ENCODE measurements around a stretch of chr5.

DNA sequence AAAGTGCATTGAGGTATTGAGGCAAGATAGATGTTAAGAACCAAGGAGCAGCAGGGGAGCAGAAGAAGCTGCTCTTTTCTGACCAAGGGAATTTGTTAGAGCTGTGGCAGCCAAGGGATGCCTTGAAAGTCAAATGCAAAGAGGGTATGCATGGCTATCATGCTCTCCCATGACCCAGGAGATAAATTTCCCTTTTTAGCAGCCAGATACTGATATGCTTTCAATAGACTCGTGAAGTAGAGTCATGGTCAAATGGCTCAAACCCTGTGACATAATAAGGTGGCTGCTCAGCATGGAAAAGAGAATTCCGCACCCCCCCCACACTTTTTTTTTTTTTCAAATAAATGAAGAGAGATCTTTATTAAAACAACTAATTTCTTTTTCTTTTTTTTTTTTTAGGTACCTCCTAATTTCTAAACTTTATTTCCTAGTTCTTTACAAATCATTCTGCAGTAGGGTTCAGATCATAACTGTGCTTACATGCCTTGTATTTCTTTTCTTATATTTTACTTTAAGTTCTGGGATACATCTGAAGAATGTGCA, 180.9 kb upstream of the ACTBL2 start:
- PRO-cap: no peak

GRCh38 chr5:57692964-57693513, 210.4 kb upstream of the ACTBL2 start:
- PRO-cap: no peak

GRCh38 chr5:58088865-58089497, 370.9 kb downstream of the PLK2 start:
- PRO-cap: no peak

GRCh38 chr5:58273505-58274097, 186.3 kb downstream of the PLK2 start:
- PRO-cap: no peak

DNA sequence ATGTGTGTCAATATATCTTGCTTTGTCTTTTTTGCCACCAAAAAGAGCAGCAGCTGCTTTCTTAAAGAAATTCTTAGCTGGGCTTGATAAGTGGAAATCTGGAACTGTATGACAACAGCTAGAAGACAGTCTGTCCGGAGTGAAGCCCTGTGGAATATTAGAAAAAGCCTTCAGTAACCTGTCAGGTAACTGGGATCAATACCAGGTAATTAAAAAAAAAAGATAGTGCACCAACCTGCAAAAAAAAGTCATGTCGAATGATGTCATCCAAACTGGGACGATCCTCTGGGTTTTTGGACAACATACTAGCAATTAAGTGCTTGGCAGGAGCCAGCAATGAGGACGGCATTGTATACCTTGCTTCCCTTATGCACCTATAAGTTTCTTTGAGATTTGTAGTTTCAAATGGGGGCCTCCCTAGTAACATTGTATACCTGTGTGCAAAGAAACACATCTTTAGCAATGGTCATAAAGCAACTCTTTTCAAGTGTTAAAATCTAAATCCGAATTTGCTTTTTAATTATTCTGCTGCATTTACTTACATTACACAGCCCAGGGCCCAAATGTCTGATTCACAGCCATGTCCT, 2.8 kb downstream of the PLK2 start:
- PRO-cap: no peak

- PRO-cap: no peak
Observed at GRCh38 chr5:58458556-58459350, 1.1 kb downstream of the PLK2 start.

GRCh38 chr5:58922312-58923209, 339.7 kb downstream of the RAB3C start:
- PRO-cap: unidirectional peak, minus-strand start at chr5:58922464

- PRO-cap: no peak
Observed at GRCh38 chr5:59022081-59022969, 439.4 kb downstream of the RAB3C start.

DNA sequence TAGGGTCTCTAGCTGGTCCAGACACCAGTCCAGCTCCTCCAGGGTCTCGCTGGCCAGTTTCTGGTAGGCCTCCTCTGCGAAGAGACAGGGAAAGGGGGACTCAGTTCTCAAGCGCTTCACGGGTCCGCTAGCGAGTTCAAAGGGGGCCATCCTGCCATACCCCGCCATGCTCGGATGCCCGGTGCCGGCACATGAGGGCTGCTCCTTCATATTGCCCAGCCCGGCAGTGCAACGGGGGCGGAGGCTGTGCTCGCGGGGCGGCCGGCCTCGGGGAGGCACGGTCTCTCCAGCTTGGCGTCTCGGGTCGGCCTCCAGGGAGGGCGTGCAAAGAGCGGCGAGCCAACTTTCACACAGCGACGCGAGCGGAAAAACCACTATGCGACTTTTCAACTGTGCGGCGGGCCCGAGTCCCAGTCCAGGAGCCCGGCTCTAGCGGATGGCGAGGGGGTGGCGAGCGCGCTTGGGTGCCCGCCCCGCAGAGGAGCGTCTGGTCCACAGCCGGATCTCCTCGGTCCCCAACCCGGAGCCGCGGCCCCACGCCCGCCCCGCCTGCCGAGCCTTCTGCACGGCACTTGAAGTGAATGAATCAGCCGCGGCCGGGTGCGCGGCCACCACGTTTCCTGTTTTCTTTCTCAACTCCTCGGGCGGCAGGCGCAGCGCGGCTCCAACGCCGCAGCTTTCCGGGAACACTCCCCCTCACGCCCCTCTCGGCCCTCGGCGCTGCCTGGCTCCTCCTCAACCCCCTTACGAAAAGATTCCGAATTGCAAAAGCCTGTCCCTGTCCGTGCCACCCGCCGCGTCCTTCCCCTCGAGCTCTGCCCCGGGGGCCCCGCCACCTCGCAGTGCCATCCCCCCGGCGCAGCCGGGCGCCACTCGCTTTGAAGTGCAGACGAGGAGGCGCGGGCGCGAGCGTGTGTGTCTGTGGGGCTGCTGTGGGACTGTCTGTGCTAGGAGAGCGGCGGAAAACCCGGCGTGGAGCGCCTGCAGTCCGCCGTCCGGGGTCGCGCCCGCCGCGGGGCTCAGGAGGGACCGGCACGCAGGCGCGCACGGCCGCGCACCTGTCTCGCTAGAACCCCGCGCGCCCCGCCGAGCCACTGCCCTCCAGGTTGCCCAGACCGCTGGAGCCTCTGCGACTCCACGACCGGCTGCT, 456.4 kb downstream of the RAB3C start:
- PRO-cap: bidirectional peak, plus-strand start at position 589 of the sequence, minus-strand start at position 510 of the sequence; bidirectional peak, plus-strand start at position 635 of the sequence, minus-strand start at position 622 of the sequence; bidirectional peak, plus-strand start at position 767 of the sequence, minus-strand start at position 680 of the sequence; unidirectional peak, minus-strand start at position 817 of the sequence

- PRO-cap: no peak
Observed at GRCh38 chr5:59042293-59042552, 459.3 kb downstream of the RAB3C start.

DNA sequence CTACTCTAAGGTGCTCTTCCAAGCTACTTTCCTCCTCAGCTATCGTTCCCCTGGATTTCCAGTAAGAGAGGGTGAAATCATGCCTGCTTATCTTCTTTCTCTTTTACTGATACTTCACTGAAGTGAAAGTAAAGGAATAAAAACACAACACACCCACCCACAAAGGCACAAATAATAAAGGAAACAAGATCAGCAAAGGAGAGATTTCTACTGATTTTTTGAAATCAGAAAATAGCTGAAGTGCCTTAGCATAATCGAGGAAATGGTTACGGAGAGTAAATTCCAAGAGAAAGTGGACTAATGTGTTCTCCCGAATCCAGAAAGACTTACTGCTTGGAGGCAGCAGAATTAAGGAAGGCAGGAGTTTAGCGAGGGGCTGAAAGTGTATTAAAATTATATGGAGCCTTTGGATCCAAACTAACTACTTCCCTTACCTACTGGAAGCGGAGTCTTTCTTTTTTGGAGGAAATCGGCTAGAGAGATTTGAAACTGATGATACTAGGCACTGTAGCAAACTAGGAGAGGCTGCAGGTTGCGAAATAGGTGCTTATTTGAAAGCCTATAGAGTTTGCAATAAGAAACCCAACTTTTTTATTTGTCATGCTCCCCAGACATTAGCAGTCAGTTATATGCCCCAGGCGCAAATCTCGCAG, 510.1 kb downstream of the RAB3C start:
- PRO-cap: no peak

DNA sequence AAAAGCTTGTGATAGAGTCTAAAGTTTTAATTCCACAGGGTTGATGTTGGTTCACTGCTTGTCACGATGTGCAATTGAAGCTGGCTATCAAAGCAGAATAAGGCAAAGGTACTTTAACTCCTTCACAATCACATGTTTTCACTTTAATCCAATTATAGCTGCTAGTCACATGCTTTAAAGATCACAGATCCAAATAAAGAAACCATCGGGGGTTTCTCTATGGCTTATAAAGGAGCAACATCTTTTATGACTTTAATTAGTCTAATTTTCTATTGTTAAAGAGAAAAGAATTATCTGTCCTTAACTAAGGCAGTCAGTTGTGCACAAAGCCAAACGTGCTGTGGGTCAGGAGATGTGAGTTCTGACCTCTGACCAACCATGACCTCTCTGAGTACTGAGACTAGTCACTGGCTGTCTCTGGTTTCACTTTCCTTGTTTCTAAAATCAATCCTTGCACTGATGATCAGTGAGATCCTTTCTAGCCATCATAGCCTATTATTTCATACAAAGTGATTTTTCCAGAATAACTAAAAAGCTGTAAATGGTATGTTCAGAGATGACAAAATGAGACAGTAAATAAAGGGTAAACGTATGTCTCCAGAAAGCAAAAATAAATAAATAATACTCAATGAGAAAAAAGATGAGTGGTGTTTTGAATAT, 561.1 kb downstream of the RAB3C start:
- PRO-cap: no peak

GRCh38 chr5:59193802-59194104, 610.9 kb downstream of the RAB3C start:
- PRO-cap: no peak

DNA sequence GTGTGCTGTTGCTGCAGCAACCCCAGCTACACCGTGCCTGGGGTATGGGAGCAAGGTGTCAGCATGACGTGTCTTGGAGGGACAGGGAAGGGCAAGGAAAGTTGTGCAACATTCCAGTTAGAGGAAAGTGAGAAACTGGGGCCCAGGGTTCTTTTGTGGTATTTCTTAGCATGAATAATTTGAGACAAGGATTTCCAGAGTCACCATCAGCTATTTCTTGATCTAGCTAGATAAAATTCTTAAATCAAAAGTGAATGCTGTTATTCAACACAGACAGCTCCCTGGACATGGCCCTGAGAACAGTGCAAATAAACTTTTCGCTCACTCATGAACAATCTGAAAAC, 611.2 kb downstream of the RAB3C start:
- PRO-cap: no peak

GRCh38 chr5:59321141-59321946, 572.2 kb downstream of the PDE4D start:
- PRO-cap: no peak

- PRO-cap: no peak
Observed at GRCh38 chr5:59450661-59451628, 442.6 kb downstream of the PDE4D start.

GRCh38 chr5:59583613-59584058, 309.9 kb downstream of the PDE4D start:
- PRO-cap: no peak

DNA sequence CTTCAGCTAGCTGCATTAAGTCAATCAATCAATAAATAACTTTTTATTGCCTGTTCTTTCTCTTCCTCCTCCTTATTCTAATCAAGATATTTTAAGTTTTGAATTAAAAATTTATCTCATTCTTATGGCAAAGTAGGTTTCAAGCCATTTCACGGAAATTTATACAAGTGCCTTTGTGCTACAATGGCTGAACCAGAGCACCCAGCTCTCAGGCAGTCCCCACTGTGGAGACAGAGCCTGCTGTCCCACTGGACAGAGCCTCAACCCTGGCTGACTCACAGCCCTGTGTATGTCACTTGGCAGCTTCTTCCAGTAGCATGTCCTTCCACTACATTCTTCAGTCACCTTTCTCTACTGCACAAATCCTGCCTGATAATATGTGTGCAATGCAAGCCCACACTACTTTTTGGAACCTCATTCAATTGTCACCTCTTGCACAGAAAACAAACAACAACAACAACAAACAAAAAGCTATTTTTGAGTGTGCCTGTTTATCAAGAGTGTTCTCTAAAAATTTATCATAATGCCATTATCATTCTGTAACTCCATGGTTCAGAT, 253.1 kb downstream of the PDE4D start:
- PRO-cap: no peak

- PRO-cap: no peak
Observed at GRCh38 chr5:59651815-59652542, 241.5 kb downstream of the PDE4D start.

- PRO-cap: no peak
Observed at GRCh38 chr5:60196553-60196909, 303.0 kb upstream of the PDE4D start.

Measured in pulmonary artery (tissue), 1 donor.